ENCODE measurements around the gene AP1AR.

- RRBS, result no CpG with 5 or more reads among the region's 2 CpGs
These were observed 1.4 kb downstream of the GAR1 start for GRCh38 chr4:109816768-109817578.

GRCh38 chr4:112230699-112231182 lies 846 bp upstream of the AP1AR start:
- RRBS, result no CpG with 5 or more reads among the region's 8 CpGs

DNA sequence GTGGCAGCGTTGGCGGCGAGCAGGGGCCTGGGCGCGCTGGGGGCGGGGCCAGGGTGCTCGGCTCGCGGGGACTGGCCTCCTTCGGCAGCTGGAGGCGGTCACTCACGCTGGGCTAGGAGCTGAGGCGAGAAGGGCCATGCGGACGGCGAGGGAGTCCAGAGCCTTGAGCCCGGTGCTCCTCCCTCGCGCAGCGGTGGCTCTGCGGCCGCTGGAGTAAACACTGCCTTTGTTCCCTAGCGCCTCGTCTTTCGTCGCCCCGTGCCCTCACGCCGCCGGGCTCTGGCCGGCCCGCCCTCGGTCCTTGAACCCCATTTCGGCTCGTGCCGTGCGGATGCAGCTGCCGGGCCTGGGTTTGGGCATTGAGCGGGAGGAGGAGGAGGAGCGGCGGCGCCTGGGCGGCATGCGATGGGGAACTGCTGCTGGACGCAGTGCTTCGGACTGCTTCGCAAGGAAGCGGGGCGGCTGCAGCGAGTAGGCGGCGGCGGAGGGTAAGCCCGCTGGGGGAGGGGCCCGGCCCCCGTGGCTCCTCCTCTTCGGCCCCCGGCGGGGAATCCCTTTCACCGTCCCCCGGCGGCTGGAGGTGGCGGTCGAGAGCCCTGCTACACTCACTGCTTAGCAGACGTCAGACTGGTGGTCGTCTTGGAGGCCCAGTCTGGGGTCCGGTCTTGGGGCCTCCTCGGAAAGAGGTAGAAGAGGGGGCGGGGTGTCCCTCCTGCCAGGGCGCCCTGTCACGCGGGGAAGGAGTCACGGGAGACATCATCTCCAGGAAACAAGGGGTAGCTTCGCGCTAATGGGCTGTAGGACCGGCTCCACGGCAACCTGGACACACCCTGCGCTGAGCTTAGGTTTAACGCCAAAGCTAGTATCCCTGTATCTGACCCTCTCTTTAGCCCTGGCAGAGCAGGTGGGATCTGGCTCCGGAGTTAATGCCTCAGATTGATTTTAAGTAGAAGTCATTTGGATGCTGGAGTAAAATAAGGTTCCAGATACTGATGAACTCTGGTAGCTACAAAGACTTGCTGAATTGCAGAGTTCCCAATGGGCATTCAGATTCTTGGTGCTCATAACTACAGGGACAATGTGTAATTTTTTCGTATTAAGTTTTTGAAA lies at the start of gene AP1AR:
AP1AR (plus strand) TSS at position 101 of the 1,110 bp plus-strand sequence.
- RRBS, result 1% methylated on average over 25 of the region's 81 CpGs

DNA sequence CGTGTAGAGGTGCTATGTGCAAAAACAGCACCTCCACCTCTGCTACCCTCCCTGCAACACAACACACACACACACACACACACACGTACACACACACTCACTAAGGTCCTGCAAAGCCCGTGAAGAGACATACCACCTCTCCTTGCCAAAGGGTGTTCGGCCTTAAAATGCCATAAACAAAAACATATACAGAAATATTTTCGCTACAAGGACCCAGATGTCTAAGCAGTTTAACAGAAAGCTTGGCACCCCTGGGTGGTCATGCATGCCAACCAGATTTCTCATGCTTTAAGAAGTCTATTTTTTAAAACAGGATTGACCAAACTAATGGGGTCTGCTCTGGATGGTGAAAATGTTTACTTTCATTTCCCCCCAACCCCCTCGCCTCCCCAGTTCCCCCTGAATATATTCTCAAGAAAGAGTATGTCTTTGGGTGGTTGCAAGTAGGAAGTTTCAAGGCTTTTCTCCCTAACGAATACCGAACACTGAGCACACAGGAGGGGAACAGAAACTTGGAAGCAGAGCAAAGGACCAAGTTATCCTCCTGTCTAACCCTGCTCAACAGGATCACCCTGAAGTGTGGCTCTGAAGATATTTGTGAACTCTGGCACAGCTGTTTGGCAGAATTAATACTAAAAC lies 1.4 kb downstream of the TIFA start:
- RRBS, result no CpG with 5 or more reads among the region's 8 CpGs

- RRBS, result no CpG with 5 or more reads among the region's 6 CpGs
These were observed 1.5 kb upstream of the TIFA start for GRCh38 chr4:112287173-112287562.

DNA sequence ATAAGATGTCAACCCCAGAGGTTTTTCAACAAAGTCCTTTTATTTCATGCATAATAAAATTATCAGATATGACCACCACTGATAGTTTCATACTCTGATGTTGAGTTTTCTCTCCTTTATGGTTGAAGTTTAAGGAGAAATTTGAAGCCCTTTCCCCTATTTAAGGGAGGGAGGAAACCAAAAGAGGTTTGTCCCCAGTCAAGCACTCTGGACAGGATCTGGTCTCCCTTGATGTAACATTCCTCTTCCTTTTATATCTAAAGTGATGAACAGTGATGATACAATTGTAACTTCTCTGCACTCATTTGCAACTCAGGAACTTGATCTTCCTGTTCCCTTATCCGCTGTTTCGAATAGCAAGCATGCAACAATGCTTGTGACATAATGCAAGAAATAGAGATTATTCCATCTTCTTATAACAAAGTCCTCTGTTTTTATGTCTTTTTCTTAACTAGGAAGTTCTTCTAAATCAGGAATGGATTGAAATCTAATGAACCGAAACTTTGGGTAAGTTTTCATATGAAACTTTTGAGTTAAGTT lies 18.2 kb downstream of the ALPK1 start:
- RRBS, result no CpG with 5 or more reads among the region's 3 CpGs

- RRBS, result no CpG with 5 or more reads among the region's 7 CpGs
These were observed 64.1 kb downstream of the ALPK1 start for GRCh38 chr4:112360970-112361959.

DNA sequence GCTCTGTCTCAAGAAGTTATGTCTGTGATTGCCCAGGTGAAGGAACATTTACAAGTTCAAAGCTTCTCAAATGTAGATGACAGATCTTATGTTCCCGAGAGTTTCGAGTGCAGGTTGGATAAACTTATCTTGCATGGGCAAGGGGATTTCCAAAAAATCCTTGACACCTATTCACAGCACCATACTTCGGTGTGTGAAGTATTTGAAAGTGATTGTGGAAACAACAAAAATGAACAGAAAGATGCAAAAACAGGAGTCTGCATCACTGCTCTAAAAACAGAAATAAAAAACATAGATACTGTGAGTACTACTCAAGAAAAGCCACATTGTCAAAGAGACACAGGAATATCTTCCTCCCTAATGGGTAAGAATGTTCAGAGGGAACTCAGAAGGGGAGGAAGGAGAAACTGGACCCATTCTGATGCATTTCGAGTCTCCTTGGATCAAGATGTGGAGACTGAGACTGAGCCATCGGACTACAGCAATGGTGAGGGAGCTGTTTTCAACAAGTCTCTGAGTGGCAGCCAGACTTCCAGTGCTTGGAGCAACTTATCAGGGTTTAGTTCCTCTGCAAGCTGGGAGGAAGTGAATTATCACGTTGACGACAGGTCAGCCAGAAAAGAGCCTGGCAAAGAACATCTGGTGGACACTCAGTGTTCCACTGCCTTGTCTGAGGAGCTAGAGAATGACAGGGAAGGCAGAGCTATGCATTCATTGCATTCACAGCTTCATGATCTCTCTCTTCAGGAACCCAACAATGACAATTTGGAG lies 85.0 kb downstream of the NEUROG2 start:
- RRBS, result no CpG with 5 or more reads among the region's 7 CpGs

DNA sequence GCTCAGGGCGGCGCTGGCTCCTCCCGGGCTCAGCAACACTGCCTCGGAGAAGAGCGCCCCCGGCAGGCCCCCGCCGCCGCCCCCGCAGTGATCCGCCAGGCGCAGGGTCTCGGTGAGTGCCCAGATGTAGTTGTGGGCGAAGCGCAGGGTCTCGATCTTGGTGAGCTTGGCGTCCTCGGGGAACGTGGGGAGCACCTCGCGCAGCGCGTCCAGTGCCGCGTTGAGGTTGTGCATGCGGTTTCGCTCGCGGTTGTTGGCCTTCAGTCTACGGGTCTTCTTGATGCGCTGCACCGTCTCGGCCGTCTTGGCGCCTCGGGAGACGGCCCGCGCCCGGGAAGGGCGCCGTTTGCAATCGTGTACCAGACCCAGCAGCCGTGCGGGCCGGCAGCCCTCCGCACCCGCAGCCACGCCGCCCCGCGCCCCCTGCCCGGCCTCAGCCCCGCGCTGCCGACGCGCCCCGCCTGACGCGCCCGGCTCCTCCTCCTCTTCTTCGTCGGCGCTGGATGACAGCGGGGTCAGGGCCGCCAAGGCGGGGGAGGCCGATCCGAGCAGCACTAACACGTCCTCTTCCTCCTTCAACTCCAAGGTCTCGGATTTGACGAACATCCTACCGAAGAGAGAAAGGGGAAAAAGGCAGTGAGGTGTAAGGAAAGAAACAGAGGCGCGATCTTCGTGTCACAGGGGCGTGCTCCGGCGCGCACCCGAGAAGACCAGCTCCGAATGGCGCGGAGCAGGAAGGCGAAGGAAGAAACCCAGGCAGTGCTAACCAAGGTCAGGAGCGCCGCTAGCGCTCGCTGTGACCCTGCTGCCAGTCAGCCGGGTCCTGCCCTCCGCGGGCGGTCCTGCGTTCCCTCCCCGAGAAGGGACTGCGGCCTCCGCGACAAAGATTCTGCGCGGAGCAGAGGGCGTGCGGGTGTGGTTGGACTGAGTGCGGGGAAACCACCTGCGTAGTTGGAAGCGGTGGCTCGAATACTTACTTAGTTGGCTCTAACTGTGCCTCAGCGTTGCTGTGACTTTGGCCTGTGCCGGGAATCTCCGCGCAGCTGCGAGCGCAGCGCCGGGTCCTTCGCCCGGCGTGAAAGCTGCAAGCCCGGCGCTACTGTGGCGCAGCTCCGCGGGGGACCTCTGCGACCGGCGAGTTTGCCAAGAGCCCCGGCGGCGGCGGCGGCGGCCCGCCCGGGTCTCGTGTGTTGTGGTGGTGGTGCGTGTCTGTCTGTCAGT lies 700 bp downstream of the NEUROG2 start:
- RRBS, result 2% methylated on average over 30 of the region's 136 CpGs

DNA sequence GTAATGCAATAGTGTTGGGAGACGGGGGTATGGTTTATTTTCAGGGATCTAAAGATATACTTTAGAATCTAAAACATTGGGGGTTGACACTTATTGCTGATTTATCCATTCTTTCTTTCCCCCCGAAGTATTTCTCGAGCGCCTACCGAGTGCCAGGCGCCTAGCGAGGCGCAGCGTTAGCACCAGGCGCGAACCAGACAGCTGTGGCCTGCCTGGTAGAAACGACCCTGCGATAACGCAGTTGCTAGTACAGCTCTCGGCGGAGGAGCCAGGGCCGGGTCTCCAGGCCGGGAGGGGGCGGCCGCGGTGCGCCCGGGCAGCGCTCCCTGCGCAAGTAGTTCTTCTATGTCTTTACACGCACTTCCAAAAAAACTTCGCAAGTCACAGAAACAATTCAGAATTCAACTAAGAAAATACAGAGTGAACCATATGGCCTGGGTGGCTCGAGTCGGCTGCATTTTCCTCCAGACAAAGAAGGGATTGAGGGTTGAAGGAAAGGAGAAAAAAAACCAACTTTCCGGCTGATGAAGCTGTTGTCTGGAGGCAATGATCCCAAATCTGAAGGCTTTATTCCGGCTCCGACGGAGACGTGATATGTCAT lies 7.0 kb upstream of the NEUROG2 start:
- RRBS, result 7% methylated on average over 2 of the region's 34 CpGs

DNA sequence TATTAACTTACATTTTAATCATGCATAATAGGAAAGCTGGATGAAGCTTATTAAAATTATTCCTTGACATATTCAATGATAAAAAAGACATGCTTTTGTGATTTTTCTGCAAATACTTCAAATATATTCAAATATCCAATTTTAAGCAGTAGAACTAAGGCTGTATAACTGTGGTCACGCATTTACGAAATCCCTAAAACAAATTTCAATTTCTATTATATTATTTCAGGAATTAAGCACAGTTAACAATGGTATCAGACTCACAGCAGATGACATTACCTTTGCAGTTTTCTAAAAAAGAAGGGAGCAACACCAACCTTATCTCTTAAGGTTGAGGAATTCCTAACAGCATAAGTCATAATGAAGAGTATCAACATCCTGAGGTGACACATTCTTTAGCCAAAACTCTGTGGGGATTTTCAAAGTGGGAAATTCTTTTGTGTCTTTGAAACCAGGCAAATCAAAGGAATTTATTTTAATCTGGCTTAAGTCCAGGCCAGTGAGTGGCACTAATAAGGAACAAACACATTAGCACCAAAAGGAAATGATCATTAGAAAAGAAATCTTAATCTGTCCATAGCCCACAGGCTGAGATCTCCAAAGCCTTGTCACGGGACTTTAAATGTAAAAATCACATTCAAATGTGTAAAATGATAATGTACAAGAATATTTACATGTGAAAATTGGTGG lies 110.0 kb downstream of the LARP7 start:
- RRBS, result no CpG with 5 or more reads among the region's 3 CpGs

- RRBS, result no CpG with 5 or more reads among the region's 2 CpGs
These were observed 188.6 kb upstream of the ANK2 start for GRCh38 chr4:112860918-112861258.

DNA sequence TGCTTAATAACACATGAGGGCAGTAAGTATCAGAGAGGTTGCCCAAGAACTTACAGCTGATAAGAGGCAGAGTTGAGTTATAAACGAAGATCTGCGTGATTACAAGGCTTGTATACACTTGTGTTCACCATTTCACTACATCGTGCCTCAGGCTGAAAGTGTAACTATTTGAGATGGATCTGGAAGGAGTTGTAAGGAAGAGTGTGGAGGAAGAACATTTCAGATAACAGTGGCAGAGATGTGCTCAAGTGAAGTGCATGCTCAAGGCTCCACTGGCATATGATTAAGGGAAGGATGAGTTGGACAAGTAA lies 68.6 kb upstream of the ANK2 start:
- RRBS, result no CpG with 5 or more reads among the region's 3 CpGs

GRCh38 chr4:113397061-113397451 lies 347.6 kb downstream of the ANK2 start:
- RRBS, result no CpG with 5 or more reads among the region's 5 CpGs

DNA sequence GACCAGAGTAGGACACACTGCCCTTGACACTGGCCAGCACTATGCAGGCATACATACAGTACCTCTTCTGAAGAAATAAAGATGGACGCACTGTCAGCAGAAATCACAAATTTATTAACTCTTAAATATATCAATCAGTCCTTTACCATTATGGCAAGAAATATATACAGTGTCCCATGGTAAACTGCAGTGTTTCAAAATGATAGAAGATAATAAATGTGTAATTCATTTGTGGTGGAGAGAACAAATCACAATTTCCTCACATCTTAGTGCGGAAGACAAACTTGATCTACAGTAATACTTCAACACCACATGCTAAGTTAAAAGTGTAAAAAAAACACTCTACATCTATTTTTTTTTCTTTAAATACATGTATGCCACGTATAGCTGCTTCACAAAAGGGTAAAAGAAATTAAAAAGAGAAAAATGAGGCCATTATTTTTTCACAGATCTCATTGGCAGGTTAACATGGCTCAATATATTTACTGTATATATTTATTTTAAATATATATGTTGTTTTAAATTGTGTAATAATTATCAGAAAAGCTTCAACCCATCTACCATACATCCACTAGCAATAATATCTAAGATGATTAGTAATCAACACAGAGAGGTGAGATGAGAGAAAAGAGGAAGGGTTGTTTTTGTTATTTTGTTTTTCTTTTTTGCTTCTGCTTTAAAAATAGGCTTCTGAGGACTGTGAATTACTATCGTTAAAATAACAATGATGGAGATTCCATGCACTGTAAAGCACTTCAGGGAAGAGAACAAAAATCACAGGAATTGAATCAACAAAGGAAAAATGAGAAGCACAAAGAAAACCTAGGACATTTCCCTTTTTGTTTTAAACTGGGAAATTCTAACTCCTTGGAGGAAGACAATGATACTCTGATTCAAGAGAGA lies 309.0 kb downstream of the CAMK2D start:
- RRBS, result no CpG with 5 or more reads among the region's 4 CpGs

- RRBS, result no CpG with 5 or more reads among the region's 2 CpGs
These were observed 293.9 kb downstream of the CAMK2D start for GRCh38 chr4:113467620-113468002.

DNA sequence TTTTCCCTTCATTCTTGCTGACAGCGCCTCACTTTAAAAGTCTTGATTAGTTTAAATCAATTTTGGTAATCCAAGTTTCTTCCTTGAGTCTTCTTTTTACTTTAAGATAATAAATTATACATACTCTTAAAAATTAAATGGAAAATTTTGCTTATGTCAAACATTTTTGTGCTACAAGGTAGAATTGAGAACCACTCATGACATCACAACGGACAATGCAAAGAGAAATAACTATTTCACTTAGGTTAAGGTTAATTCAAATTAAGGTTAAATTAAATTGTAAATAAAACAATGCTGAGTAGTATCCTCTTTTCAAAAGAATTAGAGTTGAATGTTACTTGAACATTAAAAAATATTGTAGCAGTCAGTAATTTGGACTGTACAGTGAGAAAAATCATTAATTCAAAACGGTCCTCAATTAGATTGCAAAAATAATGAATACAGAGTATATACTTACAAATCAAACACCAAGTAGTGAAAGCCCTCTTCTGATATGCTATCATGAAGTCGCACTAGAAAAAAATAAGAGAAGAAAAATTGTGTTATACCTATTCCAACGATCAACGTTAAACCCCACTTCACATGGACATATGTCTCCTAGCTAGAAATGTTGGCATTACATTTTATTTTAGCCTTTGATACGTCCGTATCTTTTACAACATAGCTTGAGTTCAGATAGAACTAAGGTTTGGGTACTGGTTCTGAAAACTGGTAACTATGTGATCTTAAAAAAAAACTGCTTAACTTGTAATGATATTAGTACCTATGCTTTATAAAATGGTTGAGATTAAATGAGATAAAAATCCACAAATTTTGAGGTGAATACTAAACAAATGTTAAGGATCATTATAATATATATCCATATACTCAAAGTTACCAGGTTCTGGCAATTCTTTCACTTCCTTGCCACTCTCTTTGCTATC lies 152.6 kb downstream of the CAMK2D start:
- RRBS, result no CpG with 5 or more reads among the region's 8 CpGs

DNA sequence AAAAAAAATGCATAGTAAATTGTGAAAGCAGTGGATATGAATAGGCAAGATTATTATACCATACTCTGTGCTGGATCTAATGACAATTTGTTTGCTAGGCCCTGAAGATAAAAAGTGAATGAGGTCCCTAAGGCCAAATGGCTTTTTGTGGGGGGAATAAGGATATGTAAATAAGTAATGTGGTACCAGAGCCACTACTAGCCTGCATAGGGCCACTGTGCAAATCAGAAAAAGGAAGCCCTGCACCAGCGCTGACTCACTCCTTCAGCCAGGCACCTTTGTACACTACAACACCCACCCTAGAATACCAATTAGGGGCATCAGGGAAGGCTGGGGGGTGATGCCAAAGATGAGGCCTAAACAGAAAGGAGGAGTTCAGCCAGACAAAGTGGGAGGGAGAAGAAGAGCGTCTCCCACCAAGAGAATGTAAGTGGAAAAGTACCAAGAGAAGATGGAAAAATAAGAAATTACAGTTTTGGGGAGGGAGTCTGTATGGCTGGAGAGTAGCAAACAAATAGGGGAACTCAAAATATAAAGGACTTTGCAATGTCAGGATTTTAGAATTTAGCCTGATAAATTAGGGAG lies 122.2 kb downstream of the CAMK2D start:
- RRBS, result no CpG with 5 or more reads among the region's 2 CpGs

DNA sequence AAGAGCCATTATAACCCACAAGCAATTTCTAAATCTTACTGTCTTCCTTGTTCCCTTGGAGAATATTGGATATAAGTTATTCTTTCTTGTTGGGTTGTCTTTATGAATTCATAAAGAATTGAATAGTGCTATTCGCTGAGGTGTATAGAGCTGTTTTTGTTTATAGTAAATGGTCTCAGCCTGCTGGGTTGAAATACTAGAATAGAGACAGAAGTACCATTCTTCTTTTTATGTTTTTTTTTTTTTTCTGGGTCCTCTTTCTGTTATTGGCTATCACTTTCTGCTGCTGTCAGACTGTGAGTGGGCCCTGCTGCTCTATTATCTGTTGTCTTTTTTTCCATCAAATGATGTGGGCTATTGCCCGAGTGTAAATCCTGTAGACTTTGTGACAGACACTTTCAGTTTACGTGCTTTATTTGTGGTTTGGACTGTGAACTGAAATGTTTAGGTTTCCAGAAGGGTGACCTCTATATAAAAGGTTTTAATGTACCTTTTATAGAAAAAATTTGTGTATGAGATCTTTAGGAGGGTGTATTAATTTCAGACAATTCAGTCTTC lies 3.1 kb downstream of the UGT8 start:
- RRBS, result no CpG with 5 or more reads among the region's 3 CpGs

All from non-pigmented ciliary epithelial cell (primary cell).